AG04450 (cell line): ENCODE results near the genes SMC3 and SHOC2.

GRCh38 chr10:110141277-110141675 lies 66.1 kb upstream of the MXI1 start:
- CAGE, long polyA plus RNA, result no peak
- RRBS, result no CpG with 5 or more reads among the region's 4 CpGs

DNA sequence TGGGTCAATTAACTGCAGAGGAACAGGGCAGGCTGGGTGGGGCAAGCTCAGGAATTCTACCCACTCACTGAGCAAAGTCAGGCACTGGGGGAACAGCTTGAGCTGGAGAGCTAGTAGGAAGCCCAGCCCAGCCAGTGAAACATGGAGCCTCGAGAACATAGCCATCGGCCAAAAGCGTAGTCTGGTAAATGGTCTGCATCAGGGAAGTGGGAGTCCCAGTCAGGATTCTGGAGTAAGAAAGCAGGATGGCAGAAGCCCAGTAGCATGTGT lies 65.6 kb upstream of the MXI1 start:
- CAGE, long polyA plus RNA, result no peak
- RRBS, result no CpG with 5 or more reads among the region's 3 CpGs

- CAGE, long polyA plus RNA, result no peak
- RRBS, result no CpG with 5 or more reads among the region's 13 CpGs
Measured at GRCh38 chr10:110414337-110415280, 83.1 kb upstream of the DUSP5 start.

- CAGE, long polyA plus RNA, result no peak
- RRBS, result no CpG with 5 or more reads among the region's 7 CpGs
Measured at GRCh38 chr10:110430603-110431270, 67.0 kb upstream of the DUSP5 start.

DNA sequence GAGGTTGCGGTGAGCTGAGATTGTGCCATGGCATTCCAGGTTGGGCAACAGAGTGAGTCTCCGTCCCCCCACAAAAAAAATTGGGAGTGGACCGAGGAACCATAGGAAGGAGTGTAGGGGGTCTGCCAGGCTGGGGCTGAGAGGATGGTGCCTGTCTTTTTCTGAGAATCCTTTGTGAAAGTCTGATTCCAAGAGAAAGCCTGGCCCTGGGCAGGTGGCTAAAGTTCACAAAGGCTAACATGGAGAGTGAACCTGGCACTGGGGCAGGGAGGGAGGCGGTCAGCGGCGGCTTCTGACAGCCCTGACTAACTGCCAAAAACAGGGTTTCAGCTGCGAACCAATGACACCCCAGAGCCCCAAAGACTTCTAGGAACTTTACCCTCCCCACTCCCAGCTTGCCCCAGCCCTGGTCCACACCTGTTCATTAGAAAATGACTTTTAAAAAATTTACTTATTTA lies 61.2 kb upstream of the DUSP5 start:
- CAGE, long polyA plus RNA, result no peak
- RRBS, result no CpG with 5 or more reads among the region's 7 CpGs

DNA sequence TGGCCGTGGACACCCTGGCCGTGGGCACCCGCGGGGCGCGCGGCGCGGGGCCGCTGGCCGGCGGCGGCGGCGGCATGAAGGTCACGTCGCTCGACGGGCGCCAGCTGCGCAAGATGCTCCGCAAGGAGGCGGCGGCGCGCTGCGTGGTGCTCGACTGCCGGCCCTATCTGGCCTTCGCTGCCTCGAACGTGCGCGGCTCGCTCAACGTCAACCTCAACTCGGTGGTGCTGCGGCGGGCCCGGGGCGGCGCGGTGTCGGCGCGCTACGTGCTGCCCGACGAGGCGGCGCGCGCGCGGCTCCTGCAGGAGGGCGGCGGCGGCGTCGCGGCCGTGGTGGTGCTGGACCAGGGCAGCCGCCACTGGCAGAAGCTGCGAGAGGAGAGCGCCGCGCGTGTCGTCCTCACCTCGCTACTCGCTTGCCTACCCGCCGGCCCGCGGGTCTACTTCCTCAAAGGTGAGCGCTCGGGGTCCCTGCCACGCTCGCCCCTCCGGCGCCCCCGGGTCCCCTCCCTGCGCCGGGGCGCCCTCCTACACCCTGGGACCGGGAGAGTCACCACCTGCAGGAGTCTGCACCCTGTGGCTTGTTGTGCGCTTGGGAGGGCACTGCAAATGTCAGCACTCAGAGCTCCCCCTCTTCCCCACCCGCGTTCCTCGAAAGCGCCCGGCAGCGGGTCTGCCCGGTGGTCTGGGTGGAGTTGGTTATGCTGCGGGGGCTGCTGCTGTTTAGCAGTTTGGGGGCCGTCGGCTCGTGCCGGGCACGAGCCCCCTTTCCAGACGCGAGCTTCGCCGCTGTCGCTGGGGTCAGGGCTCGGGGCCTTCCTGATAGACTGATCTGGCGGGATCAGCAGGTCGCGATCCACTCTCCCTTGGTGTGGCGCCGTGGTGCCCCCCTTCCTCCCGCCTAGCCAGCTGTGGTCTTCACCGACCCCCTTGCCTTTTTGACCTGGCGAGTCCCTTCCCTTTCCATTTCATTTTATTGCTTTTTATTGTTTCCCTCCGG lies 640 bp downstream of the DUSP5 start:
- CAGE, long polyA plus RNA, result start-site peak on the plus strand centred at position 341 of the sequence, 131 bp wide, 22 and 16 reads in 2 replicates
- RRBS, result 2% methylated on average over 39 of the region's 115 CpGs

GRCh38 chr10:110499047-110499982 lies 1.6 kb downstream of the DUSP5 start:
- CAGE, long polyA plus RNA, result no peak
- RRBS, result no CpG with 5 or more reads among the region's 20 CpGs

DNA sequence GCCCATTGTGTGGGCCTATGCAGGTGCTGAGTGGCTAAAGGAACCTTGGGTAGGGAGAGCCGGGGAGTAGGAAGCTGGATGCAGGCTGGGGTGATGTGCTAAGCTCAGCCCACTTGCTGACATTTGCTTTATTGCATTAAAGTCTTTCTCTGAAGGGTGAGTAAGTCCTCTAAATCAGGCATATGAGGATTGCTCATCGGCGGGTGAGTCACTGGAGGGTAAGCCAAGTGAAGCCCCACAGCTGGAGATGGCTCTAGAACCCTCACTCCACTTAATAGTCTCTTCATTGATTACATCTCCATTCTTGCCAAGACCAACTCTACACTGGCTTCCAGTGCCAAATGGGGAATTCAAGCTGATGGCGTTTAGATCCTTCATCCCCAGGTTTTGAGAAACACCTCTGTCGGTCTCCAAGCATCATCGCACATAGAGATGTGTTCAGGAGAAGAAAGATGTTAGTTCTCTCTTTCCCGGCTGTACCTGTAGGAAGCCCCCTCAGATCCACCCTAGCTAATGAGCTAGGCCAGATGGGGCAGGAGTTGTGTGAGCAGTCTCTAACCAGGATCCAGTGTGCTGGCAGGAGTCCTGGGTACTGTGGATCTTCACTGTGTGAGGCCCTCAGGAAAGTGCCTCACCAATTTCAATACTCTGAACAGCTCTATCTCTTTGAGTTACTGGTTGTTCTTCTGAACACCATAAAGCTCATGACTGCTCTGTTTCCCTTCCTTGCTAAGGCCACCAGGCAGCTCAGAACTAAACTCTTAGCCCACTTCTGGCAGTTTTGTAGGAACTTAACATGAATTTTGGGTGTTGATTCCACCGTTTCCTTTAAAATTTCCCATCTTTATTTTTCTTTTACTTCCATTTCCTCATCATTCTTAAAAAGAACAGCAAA lies 15.3 kb downstream of the DUSP5 start:
- CAGE, long polyA plus RNA, result no peak
- RRBS, result no CpG with 5 or more reads among the region's 8 CpGs

- CAGE, long polyA plus RNA, result start-site peak on the plus strand at chr10:110567693-110567785, 454 and 605 reads in 2 replicates
- RRBS, result 2% methylated on average over 25 of the region's 79 CpGs
Measured at GRCh38 chr10:110567600-110568841, at the start of gene SMC3. Gene SMC3, plus strand, starts transcription at chr10:110567695.

DNA sequence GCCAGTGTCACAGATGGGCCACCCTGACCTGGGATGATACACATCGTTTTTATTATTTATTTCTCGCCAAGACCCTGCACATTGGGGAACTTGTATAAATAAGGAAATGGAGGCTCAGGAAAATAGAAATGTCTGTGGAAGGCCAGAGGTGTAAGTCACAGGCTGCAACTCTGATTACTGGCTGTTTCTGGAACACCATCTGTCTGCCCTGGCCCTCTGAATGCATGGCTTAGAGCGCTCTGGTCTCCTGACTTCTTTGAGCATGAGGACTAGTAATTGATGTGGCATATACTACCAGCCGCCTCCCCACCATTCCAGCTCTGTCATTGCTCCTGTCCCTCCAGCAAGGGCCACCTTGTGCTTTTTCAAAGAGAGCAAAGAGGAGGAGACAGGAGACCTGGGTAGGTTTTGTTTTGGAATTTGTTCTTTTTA lies 81.7 kb upstream of the PDCD4 start:
- CAGE, long polyA plus RNA, result no peak
- RRBS, result no CpG with 5 or more reads among the region's 4 CpGs

- CAGE, long polyA plus RNA, result no peak
Measured at GRCh38 chr10:110866142-110866360, 5.7 kb upstream of the PDCD4 start.

DNA sequence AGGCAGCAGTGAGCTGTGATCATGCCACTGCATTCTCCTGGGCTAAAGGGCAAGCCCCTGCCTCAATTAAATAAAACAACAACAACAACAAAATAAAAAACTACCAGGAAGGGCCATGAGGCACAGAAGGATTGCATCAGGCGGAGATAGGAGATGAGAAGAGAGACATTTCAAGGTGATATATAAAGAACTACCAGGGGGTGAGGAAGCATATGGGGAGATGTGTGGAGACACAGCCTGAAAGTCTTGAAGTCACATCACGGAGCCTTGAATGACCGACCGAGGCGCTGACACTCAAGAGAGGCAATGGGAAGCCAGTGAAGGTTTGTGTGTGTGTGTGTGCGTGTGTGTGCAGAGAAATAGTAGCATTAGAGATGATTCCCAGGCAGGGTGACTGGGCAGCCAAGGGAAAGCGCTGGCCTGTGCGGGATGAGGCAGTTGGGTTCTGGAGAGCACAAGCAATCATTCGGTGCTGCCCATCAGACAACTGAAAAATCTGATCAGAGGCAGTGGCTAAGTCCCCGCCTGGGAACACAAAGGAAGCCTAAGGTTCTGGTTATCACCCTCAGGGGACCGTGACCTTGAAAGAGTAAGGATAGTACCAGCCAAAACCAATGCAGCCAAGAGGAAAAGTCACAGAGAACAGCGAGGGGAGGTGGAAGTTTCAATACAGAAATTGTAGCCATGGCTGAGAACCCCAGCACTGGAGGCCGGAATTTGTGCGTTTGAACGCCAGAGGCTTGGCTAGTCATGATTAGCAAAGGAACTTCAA lies 987 bp upstream of the PDCD4 start:
- CAGE, long polyA plus RNA, result no peak
- RRBS, result no CpG with 5 or more reads among the region's 15 CpGs

GRCh38 chr10:110906934-110907818 lies 11.8 kb downstream of the BBIP1 start:
- CAGE, long polyA plus RNA, result no peak
- RRBS, result no CpG with 5 or more reads among the region's 11 CpGs

DNA sequence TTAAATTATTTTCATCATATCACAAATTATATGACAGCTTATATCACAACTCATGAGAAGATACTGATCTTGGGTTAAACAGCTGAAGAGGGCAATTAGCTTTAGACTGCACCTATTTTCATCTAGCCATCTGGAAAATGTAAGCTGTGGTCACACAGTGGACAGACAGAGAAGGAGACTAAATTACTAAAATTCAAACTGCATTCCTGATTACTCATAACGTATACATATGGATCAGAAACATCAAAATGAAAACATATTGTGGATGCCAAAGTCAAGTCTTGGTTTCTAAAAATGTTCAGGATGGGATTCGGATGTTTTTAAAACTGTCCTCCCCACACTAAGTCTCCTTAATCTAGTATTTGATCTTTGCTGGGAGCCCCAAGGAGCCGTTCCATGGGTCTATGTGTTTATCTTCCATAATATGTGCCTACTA lies 6.6 kb downstream of the BBIP1 start:
- CAGE, long polyA plus RNA, result no peak
- RRBS, result no CpG with 5 or more reads among the region's 3 CpGs

- CAGE, long polyA plus RNA, result start-site peak on the plus strand at chr10:110919578-110919641, 2,574 and 2,156 reads in 2 replicates
- RRBS, result 2% methylated on average over 18 of the region's 103 CpGs
Measured at GRCh38 chr10:110919408-110920445, at the start of gene SHOC2. Gene SHOC2, plus strand, starts transcription at chr10:110919604.

DNA sequence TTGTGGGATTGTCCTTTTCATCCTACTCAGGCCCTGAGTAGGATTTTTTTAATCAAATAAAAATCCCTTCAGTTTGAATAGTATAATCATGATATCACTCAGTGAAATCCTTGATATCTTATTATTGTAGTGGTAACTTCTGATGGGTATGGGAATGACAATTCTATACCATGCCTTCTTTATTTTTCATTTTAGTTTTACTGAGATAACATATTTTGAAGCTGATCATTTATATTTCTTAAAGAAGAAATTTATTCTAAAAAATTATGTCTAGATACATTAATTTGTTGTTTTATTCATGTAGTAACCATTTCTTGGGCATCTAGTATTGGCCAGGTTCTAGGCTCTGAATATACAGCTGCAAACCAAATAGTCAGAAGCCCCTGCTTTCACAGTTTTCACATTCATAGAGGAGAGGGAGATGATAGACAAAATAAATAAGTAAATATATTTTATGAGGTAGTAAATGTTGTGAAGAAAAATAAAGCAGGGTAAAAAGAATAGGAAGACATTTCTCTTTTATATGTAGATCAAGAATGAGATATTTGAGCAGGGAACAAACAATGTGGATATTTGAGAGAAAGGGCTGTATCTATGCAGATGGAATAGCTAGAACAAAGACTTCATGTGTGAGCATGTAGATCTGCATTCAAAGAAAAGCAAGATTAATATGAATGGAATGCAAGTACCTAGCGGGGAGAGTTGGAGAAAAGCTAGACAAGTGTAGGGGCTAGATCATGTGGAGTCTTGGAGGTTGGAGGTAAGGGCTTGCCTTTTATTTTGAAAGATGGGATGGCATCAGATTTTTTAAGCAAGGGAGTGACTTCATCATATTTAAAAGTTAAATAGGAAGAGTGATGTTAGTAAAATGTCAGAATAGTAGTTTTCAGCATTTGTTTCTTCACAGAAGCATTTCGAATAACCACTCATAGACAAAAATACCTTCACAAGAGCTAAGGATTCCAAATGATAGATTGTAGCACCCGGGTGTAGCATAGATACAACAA lies 26.9 kb downstream of the SHOC2 start:
- CAGE, long polyA plus RNA, result no peak
- RRBS, result no CpG with 5 or more reads among the region's 3 CpGs

DNA sequence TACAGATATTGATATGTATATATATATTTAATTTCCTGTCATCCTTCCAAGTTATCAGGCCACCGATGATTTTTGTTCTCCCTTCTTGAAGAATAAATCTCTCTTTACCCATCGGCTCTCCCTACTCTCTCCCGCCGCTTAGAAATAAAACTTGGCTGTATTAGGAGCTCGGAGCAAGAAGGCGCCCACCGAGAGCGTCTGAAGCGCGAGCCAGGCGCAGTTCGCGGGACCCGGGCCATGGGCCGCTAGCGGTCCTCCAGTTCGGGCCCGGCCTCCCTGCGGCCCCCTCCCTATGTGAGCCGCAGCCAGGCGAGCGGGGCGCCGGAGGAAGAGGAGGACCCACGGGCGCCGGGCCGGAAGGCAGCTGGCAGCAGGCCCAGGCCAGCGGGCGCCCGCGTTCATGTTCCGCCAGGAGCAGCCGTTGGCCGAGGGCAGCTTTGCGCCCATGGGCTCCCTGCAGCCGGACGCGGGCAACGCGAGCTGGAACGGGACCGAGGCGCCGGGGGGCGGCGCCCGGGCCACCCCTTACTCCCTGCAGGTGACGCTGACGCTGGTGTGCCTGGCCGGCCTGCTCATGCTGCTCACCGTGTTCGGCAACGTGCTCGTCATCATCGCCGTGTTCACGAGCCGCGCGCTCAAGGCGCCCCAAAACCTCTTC lies 897 bp downstream of the ADRA2A start:
- CAGE, long polyA plus RNA, result no peak
- RRBS, result 4% methylated on average over 20 of the region's 62 CpGs

- CAGE, long polyA plus RNA, result no peak
- RRBS, result no CpG with 5 or more reads among the region's 4 CpGs
Measured at GRCh38 chr10:112271916-112272413, 11.2 kb upstream of the TECTB start.

- CAGE, long polyA plus RNA, result no peak
- RRBS, result no CpG with 5 or more reads among the region's 1 CpG
Measured at GRCh38 chr10:112280233-112280653, 3.0 kb upstream of the TECTB start.

DNA sequence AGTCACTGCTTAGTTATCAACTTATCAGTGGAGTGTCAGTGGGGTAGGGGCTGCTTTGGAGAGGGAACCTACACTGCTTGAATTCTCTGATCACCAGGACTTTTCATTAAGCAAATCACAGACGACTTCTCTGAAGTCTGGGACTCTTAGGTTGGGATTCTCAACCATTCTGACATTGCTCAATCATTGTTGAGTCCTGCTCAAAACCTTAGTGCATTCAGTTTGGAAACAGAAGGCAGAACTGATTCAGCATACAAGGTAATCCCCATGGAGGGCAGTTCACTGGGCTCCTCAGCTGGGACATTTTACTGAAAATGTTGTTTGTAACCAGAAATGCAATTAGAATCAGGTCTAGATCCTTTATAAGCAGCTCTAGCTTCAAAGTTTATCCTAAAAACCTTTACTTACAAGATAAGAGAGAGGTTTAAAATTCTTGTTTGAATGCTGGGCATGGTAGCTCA lies 26.1 kb downstream of the TECTB start:
- CAGE, long polyA plus RNA, result no peak
- RRBS, result no CpG with 5 or more reads among the region's 1 CpG